Renal cortical epithelial cell (primary cell): ENCODE measurements around the genes PPEF1 and PHEX.

DNA sequence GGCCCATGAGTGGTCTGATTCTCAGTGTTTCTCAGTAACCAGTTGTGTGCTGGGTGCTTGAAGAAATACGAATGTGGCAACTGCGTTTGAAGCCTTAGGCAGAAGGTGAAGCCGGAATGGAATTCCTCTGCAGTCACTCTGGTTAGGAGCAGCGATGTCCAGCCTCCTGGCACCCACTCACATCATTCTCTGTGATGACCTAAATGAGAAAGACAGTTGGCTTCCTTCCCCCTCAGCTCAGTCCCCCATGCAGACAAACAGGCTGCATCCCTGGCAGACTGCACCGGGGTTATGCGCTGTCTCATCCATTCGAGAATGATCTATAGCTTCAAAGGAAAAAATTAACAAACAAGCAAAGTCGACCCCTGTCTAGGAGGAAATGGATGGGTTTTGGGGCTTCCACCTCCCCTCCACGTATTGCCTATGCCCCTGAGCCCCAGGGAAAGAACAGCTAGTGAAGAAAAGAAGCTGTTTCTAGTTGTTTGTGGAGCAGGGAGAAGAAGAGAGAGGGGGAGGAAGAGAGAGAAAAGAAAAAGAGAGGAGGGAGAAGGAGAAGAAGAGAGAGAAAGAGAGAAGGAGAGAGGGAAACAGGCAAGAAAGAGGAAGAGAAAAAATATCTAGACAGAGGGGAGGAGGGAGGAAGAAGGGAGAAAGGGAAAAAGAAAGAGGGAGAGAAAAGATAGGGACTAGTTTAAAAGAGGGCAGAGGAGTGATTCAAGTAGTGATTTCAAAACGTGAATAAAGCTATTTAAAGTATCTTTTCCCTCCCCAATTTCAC, 169.9 kb upstream of the SCML1 start:
- RRBS = no CpG with 5 or more reads among the region's 10 CpGs

- RRBS = no CpG with 5 or more reads among the region's 8 CpGs
These were observed at the start of gene PPEF1 for GRCh38 chrX:18707276-18707872. TSS of gene PPEF1 (plus strand) at chrX:18707645.

GRCh38 chrX:18886042-18887207, 97.5 kb downstream of the PHKA2 start:
- RRBS = 20% methylated on average over 1 of the region's 36 CpGs

- RRBS = no CpG with 5 or more reads among the region's 3 CpGs
These were observed 20.2 kb upstream of the ADGRG2 start for GRCh38 chrX:19142549-19142753.

DNA sequence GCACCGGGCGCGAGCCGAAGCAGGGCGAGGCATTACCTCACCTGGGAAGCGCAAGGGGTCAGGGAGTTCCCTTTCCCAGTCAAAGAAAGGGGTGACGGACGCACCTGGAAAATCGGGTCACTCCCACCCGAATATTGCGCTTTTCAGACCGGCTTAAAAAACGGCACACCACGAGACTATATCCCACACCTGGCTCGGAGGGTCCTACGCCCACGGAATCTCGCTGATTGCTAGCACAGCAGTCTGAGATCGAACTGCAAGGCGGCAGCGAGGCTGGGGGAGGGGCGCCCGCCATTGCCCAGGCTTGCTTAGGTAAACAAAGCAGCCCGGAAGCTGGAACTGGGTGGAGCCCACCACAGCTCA, 20.5 kb upstream of the ADGRG2 start:
- RRBS = no CpG with 5 or more reads among the region's 24 CpGs

- RRBS = no CpG with 5 or more reads among the region's 3 CpGs
These were observed 27.5 kb downstream of the MAP3K15 start for GRCh38 chrX:19487851-19488247.

GRCh38 chrX:19513680-19514425, 1.5 kb downstream of the MAP3K15 start:
- RRBS = no CpG with 5 or more reads among the region's 16 CpGs

DNA sequence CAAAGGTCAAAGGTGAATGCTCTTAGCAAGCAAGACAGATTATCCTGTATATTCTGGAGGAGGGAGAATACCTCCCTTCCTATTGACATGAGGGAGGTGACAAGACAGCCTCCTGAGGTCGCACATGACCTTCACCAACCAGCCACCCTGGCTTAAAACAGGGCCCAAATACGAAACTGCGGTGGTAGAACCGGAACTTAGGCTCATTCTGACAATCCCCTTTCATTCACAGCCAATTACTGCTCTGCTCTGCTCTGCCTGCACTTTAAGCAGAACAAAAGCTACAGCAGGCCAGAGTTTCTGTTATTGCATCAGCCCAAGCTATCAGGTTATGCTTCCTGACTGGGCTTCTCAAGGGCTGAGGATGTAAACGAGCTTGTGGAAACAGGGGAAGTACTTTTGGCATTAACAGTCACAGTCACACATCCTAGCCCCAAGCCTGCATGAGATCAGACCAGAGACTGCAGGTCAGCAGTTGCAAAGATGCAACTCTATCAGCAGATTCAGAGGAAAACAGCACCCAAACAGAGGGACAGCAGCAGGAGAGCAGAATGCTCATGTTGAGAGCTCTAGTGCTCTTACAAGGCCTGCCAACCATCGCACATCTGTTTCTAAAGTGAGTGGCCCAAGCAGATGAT, 51.2 kb upstream of the MAP3K15 start:
- RRBS = no CpG with 5 or more reads among the region's 6 CpGs

DNA sequence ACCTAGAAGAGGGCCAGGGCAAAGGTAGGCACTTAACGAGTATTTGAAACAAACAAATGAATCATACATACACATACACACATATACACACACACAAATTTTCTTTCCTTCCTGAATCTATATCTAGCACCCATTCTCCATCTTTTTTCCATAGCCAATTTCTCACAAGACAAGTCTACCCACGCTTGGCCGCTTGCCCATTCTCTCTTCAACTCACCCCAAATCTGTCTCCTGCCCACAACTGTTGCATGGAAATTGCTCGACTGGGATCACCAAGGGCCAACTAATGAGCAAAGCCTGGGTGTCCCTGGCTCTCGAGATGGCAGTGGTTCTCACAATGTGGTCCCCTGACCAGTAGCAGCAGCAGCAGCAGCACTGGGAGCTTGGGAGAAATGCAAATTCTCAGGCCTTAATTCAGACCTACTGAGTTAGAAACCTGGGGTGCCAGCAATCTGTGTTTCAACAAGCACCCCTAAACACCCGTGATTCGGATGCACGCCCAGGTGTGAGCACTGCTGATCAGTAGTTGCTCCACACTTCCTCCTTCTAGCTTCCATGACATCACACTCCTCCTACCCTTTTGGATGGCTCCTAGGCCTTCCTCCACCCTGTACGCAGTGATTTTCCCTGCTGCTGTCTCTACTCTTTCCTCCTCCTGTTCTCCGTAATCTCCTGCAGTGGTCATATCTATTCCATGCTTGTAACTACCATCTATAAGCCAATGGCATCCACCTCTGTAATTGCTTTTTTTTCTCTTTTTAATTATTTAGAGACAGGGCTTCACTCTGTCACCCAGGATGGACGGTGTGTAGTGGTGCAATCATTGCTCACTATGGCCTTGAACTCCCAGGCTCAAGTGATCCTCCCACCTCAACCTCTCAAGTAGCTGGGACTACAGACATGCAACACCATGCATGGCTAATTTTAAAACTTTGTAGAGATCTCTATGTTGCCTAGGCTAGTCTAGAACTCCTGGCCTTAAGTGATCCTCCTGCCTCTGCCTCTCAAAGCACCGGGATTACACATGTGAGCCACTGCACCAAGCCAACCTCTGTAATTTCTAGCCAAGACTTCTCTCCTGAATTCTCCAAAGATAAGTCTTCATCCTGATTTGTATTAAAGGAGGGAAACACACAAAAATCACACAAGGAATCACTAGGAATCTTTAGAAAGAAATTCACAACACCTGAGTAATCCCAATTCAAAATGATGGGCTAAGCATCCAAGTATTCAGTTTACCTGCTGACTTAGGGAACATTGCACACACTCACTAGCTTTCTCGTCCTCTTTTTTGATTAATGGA, 65.3 kb upstream of the MAP3K15 start:
- RRBS = no CpG with 5 or more reads among the region's 13 CpGs

- RRBS = no CpG with 5 or more reads among the region's 3 CpGs
These were observed 37.3 kb upstream of the SH3KBP1 start for GRCh38 chrX:19924650-19925089.

DNA sequence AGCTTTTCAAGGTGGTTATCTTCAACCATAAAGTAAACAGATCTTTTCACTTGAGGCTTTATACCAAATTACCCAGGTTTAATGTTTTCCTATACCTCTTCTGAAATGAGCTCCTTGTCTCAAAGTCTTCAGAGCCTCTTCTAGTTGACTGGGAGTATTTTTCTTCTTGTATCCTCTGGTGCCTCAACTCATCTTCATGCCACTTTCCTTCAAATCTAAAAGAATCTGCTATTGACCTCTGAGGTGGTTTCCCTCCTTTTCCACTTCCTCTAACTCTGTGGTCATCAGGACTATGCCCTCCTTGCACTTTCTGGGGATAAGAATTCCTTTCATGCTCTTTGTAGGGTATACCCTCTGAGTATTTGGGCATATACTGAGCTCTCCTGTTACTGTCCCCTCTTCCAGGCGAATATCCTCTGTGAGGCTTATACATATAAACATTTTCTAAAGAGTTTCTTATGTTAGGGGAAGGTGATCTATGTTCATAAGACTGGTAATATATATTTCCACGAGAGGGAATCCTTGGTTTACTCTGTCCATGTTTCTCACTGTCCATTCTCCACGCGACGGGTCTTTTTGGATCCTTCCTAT, 24.8 kb downstream of the BCLAF3 start:
- RRBS = no CpG with 5 or more reads among the region's 5 CpGs

DNA sequence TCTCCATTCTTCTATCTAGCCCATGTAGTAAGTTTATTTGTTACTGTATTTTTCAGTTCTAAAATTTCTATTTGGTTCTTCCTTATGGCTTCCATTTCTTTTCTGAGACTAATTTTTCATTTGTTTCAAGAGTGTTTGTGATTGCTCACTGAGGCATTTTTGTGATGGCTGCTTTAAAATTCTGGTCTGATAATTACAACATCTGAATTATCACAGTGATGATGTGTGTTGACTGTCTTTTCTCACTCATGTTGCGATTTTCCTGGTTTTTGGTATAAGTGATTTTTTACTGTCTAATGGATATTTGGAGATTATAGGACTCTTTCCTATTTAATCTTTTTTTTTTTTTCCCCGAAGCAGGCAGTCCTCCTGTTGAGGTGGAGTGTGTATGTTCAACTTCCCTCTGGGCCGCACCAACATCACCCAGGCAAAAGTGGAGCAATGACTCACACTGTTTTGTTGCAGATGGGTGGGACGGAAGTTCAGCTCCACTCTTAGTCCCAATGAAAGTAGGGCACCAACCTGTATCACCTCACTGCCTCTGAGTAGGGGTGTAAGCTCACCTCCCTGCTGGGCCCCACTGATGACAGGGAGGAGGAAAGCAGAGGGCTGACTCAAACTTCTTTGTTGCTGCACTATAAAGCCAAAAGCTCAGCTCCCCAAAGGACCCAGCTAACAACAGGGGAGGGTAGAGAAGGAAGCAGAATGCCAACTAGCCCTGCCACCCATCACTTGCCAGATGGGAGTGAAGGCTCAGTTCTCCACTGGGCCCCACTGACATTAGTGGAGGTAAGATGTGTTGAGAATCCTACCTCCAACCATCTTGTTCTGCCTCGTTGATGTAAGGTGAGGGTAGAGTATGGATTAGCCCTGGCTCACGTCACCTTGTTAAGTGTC, 14.4 kb downstream of the RPS6KA3 start:
- RRBS = no CpG with 5 or more reads among the region's 6 CpGs

- RRBS = no CpG with 5 or more reads among the region's 22 CpGs
These were observed 95.9 kb upstream of the RPS6KA3 start for GRCh38 chrX:20362274-20363343.

GRCh38 chrX:21373622-21373961, 626 bp upstream of the CNKSR2 start:
- RRBS = 2% methylated on average over 6 of the region's 24 CpGs

DNA sequence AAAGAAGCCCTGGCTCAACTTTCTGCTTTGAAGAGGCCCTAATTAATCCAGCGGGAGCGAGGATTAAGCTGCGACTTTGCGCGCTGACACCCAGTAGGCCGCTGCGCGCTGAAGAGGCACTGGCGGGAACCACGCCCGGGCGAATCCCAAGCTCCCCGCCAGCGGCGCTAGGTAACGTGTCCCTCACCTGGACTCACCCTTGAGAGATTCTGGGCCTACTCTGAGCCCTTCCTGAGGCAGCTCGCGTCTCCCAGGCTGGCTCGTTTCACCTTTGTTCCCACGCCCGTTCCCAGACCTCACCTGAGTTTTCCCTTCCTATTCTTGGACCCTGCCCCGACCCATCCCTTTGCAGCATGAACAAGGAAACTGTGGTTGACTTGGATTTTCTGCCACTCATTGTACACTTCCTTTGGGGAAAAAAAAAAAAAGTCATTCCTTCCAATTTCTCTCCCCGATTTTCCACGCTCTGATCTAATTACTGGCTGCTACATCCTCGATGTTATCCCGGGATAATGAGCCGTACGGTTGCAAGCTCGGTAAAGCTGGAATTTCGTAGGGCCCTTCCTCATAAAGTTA, 730 bp upstream of the KLHL34 start:
- RRBS = no CpG with 5 or more reads among the region's 30 CpGs

DNA sequence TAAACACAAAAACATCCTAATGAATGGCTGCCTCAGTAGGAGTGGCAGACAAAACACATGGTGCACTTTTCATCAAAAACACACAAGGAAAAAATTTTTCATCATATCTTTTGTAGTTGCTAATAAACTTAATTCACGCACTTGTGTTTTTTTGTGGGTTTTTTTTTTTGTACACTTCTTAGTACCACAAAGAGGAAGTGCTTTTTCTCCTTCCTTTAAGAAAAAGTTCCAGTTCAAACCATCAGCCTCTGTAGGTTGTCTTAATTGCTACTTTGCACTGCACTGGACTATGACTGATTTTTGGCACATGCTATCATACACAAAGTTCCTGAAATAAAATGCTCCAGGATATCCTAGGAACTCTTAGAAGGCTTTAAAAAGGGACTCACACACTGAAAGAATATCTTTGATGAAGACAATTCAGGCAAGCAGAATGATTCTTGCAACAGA, at the start of gene PHEX:
Gene PHEX, plus strand, starts transcription at position 263 of the 450 bp plus-strand sequence.
- RRBS = no CpG with 5 or more reads among the region's 1 CpG

GRCh38 chrX:22300046-22300607, 27.4 kb downstream of the CBLL2 start:
- RRBS = no CpG with 5 or more reads among the region's 5 CpGs

GRCh38 chrX:23373360-23373903, 38.8 kb downstream of the PTCHD1 start:
- RRBS = no CpG with 5 or more reads among the region's 4 CpGs

DNA sequence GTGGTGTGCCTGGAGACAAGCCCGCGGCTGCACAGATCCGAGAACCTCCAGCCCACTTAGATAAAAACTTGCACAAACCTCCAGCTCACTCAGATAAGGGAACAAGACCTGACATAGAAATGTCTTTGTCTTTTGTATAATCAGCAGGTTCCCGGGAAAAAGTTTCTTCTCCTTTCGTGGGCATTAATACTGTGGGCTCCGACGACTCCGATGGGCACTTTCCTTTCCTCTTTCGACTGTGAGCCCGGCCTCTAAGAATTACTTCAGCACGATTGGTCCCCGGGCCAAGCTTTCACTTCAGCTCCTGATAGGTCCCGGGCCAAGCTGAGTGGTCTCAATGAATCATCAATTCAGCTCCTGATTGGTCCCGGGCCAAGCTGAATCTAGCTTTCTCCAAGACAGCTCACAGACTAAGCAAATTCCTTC, 32.5 kb downstream of the PRDX4 start:
- RRBS = 61% methylated on average over 2 of the region's 14 CpGs

- RRBS = 1% methylated on average over 10 of the region's 24 CpGs
These were observed 261 bp upstream of the ACOT9 start for GRCh38 chrX:23743344-23743730.